Cardiac atrium fibroblast (primary cell): ENCODE measurements around the gene IWS1.

DNA sequence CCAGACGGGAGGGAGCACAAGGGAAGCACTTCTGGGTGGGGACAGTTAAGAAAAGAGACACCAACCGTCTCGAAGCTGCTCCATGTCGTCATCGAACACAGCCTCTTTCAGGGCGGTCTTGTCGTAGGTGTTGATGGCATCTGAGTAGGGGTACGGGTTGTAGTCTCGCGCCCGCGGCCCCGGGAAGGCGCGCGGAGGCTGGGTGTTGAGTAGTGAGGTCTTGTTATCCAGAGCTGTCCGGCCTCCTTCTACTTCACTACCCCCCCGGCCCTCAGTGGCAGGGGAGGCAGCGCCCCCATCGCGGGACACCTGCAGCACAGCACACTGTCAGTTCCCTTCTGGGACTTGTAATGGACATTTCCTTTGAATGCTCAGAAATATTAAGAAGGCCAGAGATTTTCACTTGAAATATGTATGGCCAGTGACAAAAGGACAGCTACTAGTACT, 82.5 kb upstream of the TFCP2L1 start:
- RAMPAGE, long total RNA = no peak

DNA sequence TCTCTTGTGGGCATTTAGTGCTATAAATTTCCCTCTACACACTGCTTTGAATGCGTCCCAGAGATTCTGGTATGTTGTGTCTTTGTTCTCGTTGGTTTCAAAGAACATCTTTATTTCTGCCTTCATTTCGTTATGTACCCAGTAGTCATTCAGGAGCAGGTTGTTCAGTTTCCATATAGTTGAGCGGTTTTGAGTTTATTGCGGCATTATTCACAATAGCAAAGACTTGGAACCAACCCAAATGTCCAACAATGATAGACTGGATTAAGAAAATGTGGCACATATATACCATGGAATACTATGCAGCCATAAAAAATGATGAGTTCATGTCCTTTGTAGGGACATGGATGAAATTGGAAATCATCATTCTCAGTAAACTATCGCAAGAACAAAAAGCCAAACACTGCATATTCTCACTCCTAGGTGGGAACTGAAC, 154.5 kb upstream of the TFCP2L1 start:
- RAMPAGE, long total RNA = no peak

GRCh38 chr2:124021103-124021515, 4.0 kb upstream of the CNTNAP5 start:
- RAMPAGE, long total RNA = no peak

- RAMPAGE, long total RNA = no peak
Observed at GRCh38 chr2:126247666-126248093, 408.3 kb upstream of the GYPC start.

GRCh38 chr2:126586306-126586814, 69.6 kb upstream of the GYPC start:
- RAMPAGE, long total RNA = no peak

GRCh38 chr2:127058877-127059829, 47.8 kb downstream of the BIN1 start:
- RAMPAGE, long total RNA = no peak

- RAMPAGE, long total RNA = no peak
Observed at GRCh38 chr2:127218995-127219589, 1.0 kb downstream of the CYP27C1 start.

GRCh38 chr2:127302205-127302766, 8.3 kb upstream of the ERCC3 start:
- RAMPAGE, long total RNA = no peak

- RAMPAGE, long total RNA = no peak
Observed at GRCh38 chr2:127305983-127306956, 12.3 kb upstream of the ERCC3 start.

GRCh38 chr2:127398033-127398649, 10.4 kb upstream of the MAP3K2 start:
- RAMPAGE, long total RNA = no peak

DNA sequence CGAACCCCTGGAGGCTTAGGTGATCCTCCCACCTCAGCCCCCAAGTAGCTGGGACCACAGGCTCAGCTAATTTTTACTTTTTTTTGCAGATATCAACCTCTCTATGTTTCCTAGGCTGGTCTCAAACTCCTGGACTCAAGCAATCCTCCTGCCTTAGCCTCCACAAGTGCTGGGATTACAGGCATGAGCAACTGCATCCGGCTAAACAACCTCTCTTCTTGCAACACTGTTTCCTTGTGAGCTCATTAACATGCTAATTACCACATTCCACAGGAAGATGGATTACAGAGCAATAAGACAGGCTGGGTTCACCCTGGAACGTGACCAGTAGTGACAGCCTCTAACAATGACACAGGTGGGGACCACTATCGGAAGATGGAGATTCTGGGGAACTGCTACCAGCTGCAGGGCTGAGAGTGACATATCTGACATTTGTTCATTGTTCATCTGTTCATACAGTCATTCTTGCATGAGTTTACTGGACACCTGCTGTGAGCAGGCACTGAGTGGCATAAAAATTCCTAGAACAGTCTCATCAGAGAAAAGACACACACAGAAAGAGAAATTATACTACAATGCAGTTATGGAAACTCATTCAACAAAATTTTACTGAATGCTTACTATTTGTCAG, 37.4 kb downstream of the PROC start:
- RAMPAGE, long total RNA = no peak

DNA sequence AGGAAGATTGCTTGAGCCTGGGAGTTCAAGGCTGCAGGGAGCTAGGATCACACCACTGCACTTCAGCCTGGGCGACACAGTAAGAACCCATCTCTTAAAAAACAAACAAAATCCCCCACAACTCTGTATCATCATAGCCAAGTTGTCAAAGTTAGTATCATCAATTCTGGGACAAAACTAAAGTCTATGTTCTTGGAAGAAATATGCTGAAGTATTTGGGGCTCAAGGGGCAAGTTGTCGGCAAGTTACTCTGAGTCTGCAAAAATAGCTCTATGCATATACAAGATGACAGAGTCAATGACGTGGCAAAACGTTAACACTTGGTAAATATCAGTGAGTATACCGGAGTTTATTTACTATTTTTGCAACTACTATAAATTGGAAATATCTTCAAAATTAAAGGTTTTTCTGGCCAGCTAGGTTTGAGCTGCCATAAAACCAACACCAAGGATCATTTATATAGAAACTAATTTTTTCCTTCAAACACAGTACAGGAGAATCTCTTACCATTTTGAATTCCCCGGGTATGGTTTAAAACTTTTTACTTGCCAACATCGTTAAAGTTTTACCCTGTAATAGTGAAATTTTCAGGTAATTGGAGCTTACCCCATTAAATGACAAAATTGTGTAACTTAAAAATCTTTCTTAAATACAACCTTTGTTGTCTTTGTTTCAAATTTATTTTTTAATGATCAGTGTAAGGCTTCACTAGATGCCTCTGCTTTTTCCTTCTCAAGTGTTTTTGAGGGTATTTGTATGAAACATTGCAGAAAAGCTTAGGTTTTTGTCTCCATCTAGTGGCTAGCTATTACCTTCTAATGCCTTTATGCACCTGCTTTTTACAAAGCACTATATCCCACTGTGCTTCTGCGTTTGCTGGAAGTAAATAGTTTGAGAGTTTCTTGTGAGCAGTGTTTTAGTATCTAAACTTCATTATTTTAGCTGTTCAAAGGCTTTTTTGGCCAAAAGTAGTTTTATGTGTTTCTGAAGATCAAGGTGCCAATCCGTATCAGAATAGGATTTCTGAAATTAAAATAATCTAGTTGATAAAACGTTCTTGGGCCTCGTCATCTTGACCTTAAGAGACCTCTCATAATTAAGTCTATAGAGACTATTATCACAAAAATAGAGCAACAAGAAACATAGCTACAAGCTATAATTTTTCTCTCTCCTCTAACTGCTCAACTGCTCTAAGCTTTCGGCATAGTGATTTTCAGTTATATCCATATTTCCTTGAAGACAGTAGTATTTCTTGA, 47.2 kb downstream of the IWS1 start:
- RAMPAGE, long total RNA = no peak

- RAMPAGE, long total RNA = no peak
Observed at GRCh38 chr2:127515599-127516483, 10.4 kb downstream of the IWS1 start.

- RAMPAGE, long total RNA = no peak
Observed at GRCh38 chr2:127525890-127526712, at the start of gene IWS1. TSS of gene IWS1 (minus strand) at chr2:127526489.

DNA sequence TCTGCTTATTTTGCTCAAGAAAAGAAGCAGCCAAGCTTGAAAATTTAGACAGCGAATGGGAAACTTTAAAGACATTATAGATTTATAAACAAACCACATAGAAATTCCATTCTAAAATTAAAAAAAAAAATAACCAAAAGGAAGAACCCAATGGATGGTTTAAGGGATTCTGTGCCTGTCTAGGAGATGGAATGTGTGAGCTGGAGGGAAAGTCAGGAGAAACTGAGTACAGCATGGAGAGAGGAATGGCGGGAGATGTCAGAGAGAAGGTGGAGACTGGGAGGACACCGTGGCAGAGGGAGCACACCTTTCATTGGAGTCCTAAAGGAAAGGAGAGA, 43.4 kb downstream of the MYO7B start:
- RAMPAGE, long total RNA = no peak

GRCh38 chr2:127627999-127628504, 17.9 kb upstream of the GPR17 start:
- RAMPAGE, long total RNA = no peak

DNA sequence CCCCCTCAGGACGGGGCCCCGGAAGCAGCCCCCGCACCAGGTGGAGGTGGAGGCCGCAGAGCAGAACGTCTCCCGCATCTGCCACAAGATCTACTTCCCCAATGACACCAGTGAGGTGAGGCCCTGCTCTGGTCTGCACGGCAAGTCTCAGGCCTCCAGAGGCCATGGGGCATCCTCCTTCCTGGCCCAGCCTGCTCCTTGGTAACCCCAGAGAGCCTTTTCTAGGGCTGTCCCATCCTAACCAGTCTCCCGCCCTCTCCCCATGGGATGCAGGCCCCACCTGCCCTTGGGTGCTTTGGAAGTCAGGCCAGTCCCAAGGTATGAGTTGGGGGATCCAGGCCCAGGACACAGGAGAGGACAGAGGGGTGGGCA, 12.7 kb upstream of the GPR17 start:
- RAMPAGE, long total RNA = no peak

DNA sequence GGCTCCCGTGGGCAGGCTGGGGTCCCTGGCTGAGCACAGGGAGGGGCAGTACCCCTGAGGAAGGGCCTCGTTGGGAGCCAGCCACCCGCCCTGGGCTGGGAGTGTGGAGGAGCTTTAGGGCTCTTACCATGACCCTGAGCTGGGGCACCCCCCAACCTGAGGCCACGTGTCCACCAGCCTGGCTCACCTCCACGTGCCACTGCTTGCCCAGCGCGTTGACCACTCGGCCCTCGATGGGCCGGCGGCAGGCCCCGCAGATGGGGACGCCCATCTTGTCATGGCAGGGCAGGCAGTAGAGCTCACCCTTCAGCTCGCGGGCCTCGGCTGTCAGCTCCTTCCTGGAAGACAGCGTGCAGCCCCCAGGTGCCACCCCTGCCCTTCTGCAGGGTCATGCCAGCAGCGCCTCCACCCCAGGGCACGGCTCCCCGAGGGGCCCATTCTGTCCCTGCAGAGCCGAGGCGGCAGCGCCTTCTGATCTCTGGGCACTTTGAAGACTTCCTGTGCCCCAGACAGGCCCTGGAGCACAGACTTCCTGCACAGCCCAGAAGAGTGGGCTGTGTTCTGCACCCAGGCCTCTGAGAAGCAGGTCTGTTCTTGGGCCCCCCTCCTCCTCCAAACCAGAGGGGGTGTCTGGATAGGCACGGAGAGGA, 4.0 kb upstream of the GPR17 start:
- RAMPAGE, long total RNA = no peak

DNA sequence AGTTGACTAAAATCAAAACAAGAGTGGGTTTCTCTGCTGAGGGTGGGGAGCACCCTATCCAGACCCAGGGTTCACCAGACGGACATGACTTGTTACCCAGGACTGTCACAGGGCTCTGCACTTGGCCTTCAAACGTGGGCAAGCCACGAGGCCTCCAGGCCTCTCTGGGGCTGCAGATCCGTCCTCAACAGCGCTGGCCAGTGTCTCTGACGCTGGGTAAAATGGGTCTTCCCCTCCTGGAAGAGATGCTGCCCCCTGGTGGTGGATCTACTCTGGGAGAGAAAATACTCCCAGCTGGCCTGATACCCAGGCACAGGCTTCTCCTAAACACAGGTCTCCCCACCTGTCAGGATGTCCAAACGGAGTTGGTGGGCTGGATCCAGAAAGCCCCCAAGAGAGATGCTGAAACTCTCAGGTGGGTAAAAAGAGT, 3.7 kb downstream of the GPR17 start:
- RAMPAGE, long total RNA = no peak

GRCh38 chr2:127650151-127651031, 4.4 kb downstream of the GPR17 start:
- RAMPAGE, long total RNA = no peak